HL-60 (cell line): ENCODE measurements around a stretch of chr1.

DNA sequence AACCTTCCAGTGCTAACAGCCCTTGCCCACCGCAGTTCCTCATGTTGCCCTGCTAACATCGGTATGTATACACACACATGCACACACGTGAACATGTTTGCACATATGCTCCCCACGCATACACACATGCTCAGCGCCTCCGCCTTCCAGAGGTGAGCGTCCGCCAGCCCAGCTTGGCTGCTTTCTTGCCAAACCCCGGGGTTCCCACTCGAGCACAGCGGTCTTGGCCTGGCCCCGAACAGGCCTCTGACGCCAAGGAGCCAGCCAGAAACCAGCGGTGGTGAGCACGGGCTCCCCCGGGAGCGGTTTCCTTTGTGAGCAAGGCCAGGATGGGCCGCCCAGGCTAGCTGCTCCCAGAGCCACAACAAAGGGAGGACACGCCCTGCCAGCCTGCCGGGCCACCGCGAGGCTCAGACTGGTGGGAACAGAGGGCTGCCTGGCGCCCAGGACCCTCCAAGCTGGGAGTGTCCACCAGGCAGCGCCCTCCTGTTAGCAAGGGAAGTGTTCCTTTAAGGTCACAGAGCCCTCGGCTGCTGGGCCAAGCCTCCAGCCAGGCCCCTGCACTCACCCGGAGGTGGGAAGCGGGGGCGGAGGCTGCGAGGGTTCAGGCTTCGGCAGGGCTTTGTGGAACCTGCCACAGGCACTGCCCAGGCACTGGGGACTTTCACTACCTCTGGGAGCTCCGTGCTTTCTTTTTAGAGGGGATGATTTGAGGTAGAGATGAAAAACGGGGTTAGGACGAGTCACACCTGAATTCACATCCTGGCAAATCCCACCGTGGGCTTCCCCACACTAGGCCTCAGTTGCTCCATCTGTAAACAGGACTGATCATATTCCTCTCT lies 65.5 kb downstream of the ALPL start:
- RRBS: 23% methylated on average over 9 of the region's 34 CpGs

- RRBS: 10% methylated on average over 34 of the region's 72 CpGs
Observed at GRCh38 chr1:21622327-21622868, 46.8 kb downstream of the RAP1GAP start.

DNA sequence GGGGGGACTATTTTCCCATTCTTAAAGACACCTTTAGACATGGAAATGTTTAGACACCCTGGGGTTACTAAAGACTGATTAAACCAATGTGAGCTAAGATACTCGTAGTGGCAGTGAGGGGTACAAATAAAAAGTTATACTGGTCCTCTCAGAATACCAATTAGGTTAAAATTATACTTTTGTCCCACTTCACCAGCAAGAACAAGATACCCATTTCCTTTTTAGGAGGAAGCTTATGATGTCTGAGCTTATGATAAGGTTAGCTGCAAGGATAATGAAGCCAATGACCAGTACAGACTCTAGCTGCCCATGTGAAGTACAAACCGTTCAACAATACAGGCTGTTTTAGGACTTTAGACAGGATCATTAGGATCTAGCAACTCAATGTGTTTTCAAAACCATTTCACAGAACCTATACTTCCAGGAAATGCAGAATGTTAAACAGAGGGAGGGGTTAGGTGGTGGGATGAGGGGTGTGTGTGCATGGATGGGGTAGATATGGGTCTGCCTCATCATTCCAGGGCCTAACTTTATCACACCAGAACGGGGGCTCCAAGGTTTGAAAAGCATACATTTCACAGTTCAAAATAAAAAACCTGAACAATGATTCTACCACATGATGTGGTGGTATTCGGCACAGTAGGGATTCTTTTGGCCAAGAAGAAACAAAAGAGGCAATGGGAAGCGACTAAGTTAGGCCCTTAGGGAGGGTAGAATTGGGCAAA lies 18.5 kb upstream of the RAP1GAP start:
- RRBS: no CpG with 5 or more reads among the region's 5 CpGs

GRCh38 chr1:21812024-21812219 lies 143 bp upstream of the LDLRAD2 start:
- RRBS: no CpG with 5 or more reads among the region's 1 CpG

DNA sequence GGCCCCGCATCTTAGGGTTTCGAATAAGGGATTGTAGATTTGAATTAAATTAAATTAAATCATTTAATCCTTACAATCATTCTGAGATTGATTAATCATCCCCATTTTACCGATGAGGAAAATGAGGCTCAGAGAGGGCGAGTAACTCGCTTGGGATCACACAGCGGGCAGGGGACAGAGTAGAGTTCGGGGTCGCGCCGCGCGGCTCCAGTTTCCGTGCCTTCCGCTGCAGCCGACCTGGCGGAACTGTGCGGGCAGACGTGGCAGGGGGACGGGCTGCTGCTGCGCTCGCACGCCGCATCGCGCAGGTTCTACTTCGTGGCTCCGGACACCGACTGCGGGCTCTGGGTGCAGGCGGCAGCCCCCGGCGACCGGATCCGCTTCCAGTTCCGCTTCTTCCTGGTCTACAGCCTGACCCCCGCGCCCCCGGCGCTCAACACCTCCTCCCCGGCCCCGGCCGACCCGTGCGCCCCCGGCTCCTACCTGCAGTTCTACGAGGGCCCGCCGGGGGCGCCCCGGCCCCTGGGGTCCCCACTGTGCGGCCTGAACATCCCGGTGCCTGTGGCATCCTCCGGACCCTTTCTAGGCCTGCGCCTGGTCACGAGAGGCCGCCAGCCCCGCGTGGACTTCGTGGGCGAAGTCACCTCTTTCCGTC lies 2.2 kb downstream of the LDLRAD2 start:
- RRBS: 23% methylated on average over 17 of the region's 61 CpGs

GRCh38 chr1:21924506-21925509 lies 12.3 kb downstream of the HSPG2 start:
- RRBS: no CpG with 5 or more reads among the region's 15 CpGs

- RRBS: no CpG with 5 or more reads among the region's 5 CpGs
Observed at GRCh38 chr1:21926586-21926813, 10.6 kb downstream of the HSPG2 start.

DNA sequence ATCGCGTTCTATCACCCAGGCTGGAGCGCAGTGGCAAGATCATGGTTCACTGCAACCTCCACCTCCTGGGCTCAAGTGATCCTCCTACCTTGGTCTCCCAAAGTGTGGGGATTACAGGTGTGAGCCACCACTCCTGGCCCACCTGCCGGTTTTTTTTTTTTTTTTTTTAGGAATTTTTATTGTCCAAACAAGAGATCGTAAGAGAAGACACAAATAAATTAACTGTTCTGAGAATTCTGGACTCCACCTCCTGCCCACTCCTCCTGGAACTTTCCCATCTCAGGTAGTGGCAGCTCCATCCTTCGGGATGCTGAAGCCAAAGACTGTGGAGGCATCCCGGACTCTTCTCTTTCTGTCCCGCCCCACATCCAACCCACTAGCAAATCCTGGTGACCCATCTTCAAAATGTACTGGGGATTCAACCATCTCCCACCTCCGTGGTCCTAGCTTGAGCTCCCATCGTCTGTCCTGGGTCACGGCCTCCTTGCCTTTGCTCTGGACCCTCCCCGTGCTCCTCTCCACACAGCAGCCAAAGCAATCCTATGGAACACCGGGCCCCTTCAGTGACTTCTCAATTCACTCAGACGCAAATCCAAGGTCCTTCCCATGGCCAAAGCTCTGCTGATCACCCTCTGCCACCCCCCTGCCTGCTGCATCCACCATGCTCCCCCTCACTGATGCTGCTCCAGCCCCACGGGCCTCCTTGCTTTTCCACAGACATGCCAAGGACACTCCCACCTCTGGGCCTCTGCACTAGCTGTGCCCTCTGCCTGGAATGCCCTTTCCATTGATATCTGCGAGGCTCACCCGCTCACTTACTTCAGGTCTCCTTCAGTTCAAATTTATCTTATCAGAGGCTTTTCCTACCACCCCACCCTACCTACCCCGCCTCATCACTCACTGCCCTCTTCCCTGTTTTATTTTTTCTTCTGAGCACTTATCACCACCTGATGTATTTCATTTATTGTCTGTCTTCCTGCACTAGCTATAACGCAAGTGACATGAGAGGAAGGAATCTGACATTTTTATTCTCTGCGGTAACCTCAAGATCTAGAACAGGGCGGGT lies 7.3 kb downstream of the HSPG2 start:
- RRBS: no CpG with 5 or more reads among the region's 21 CpGs

DNA sequence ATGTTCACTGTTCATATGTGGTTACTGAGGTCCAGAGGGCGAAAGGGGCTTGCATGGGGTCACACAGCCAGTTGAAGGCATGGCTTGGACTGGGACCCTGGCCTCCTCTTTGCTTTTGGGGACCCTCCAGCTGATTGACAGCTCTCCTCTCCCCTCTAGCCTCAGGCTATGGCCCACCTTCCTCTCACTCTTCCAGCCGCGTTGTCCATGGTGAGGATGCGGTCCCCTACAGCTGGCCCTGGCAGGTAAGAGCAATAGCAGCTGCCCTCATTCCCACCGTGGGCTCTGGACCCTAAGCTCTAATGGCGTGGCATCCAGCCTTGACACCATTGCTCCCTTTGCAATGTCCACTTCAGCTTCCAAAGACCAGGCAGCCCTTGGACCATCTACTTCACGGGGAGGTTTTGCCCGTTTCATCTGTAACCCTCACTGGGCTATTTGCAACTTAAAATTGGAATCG lies 1.4 kb downstream of the CELA3A start:
- RRBS: no CpG with 5 or more reads among the region's 9 CpGs

DNA sequence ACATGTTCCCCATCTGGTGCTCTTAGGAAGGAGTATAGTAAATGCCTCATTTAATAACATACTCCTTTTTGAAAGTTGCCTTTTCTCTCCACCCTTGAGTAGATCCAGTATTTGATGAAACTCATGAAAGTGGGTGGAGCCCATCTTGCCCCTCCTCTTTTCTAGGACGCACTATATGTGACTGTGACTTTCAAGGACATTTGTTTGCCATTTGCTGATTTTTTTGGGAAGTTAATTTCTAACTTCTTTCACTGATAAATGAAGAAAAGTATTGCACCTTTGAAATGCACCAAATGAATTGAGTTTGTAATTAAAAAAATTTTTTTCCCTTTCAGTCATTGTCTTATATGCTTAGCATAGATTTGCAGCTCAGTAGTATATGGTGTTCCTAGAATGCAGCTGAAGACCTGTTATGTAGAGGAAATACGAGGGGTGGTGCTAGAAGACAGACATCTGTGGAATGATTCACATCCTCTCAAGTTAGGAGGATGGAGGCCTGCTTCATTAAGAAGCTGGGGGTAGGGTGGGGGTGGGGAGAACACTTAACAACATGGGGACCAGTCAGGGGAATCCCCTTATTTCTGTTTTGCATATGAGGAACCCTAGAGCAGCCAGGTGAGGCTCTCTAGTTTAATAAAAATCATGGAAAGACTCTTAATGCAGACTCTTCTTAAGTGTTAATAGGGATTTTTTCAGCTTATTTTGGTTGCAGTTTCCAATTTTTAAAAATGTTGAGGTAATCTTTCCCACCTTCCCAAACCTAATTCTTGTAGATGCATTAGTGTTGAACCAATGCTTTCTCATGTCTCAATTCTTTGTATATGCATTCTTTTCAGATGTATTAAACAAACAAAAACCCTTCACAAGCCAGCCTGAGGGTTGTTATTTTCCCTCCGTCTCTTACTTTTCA lies 39.8 kb downstream of the CDC42 start:
- RRBS: no CpG with 5 or more reads among the region's 3 CpGs

DNA sequence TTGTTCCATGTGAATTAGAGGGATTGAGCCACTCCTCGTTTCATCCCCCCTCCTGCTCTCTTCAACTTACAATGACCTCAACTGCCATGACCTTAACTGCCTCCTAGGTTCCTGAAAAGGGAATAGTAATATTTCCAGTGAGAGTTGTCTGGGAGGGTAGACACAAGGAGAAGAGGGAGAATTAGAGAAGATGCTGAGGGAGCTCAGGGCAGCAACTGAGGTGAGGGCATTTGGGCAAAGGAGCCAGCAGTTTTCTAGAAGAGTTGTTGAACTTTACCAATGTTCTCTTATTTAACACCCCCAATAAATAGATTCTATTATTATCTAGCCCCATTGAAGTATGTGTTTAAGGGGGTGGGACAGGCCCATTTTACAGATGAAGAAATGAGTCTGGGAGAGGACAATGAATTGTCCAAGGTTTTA lies 27.2 kb downstream of the WNT4 start:
- RRBS: no CpG with 5 or more reads among the region's 1 CpG

DNA sequence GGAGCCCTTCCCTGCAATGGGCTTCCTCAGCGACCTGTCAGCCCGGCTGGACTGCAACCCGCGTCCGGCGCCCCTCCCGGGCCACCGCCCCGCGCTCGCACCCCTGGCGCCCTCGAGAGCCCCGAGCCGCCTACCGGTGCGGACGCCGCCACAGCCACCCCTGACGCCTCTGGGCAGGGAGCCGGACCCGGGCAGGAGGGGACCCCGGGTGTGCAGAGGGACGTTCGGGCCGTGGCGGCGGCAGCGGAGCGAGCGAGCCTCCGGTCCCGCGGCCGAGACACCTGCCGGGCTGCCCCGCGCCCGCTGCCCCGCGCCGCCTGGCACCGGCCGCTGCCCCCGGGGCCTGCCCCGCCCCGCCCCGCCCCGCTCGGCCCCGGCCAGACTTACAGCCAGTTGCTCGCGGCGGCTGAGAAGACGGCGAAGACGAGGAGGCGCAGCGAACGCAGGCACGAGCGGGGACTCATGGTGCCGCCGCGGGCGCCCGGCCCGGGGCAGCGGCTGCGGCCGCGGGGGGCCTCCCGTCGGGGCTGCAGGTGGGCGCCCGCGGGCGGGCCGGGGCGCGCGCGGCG lies 354 bp downstream of the WNT4 start:
- RRBS: 3% methylated on average over 59 of the region's 84 CpGs

- RRBS: no CpG with 5 or more reads among the region's 5 CpGs
Observed at GRCh38 chr1:22259852-22260117, 116.9 kb upstream of the WNT4 start.

- RRBS: no CpG with 5 or more reads among the region's 14 CpGs
Observed at GRCh38 chr1:22384008-22384446, 67.6 kb upstream of the ZBTB40 start.

DNA sequence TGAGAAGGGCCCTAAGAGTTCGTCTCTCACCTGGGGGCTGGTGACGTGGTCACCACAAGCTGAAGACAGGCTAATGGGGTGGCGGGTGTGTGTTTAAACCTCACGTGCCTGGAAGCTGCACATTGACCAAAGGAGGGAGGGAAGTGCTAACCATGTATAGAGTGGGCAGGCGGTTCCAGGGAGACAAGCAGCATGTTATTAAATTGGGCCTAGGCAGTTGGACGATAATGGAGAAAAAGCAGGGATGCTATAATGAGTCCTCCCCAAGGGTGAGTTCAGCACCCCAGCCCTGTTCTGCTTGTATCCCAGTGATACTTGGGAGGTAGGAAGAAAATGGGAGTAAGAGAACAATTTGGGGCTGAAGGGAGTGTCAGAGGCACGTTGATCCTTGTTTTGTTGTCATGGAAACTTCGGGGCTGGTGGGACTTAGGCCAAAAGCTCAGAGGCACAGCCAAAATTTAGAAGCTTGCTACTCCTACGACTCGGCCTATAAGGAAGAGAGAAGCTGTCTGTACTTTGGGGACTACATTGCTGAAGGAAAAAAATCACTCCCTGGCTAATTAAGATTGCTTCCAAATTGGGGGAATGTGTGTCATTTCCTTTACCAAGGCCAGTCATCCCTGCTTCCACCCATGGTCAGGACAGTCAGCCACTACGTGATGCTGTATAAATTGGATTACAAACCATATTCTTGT lies 33.2 kb upstream of the EPHA8 start:
- RRBS: no CpG with 5 or more reads among the region's 11 CpGs

- RRBS: 67% methylated on average over 15 of the region's 26 CpGs
Observed at GRCh38 chr1:22660637-22661496, 7.8 kb downstream of the C1QB start.

DNA sequence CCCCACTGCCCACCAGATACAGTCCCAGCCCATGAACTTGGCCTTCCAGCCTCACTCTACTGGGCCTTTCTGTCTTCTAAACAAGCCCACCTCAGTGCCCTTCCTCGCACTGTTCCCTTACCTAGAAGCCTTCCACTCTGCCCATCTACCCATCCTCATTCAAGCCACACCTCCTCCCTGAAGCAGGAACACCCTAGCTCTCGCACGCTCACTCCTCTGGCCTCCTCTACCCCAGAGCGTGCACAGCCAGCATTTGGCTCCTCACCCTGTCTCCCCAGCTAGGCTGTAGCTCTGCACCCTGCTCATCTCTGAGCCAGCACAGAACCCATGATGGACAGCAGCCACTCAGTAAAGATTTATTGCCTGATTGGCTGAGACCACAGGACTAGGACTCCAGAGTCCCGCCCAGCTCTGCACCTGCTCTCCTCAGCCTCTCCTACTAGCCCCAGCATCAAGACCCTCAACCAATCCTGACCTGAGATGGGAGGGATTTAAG lies 9.1 kb downstream of the C1QB start:
- RRBS: no CpG with 5 or more reads among the region's 5 CpGs

GRCh38 chr1:22712333-22712631 lies 1.6 kb downstream of the EPHB2 start:
- RRBS: no CpG with 5 or more reads among the region's 9 CpGs

DNA sequence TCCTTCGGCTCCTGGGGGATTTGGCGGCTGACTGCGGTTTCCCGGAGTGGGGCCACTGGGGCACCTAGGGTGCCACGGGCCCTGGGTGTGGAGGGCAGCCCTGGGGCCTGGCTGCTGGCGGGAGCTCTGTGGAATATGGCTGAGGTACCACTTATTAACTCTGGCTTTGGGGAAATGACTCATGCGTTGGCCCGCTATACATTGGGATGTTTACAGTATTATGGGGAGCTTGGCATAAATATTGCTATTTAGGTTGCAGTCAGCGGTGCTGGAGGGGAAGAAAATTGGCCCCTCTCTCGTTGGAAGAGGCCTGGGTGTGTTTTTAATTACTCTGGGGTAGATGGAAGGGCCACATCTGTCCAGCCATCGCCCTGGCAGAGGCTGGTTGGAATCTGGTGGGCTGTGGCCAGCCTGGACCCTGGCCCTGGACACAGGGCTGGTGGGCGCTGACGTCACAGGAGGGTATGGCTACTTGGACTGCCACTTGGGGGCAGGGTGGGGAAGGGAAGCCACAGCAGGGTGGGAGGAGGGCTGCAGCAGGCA lies 2.1 kb downstream of the EPHB2 start:
- RRBS: no CpG with 5 or more reads among the region's 13 CpGs

GRCh38 chr1:22750199-22751219 lies 39.9 kb downstream of the EPHB2 start:
- RRBS: no CpG with 5 or more reads among the region's 6 CpGs